ENCODE data around the genes CSMD2, GJA4, SMIM12 and ZMYM4.

- RRBS: 38% methylated on average over 2 of the region's 5 CpGs
These were observed 32.0 kb downstream of the TRIM62 start for GRCh38 chr1:33149682-33150309.

DNA sequence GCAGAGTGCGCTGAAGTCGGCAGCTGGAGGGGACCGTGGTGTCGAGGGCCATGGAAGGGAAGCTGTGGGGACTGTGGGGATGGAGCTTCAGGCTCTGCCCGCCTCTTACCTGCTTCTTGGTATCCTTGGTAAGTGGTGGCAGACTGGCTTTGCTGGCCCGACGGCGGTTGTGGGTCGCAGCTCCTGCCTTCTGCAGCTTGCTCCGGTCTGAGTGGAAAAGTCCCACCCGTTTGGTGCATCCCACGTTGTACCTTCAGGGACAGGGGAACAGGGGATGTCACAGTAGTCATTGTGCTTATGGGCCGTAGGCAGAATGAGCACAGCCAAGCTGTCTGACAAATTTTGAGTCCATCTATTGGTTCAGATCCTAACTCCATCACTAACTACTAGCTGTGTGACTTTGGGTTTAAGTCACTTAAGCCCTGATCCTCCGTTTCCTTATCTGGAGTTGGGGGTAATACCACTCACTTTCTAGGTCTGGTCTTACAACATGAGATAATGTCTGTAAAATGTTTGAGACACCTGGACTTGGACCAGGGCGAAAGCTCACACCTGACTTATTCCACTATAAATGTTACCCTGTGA is 9.2 kb upstream of the A3GALT2 start:
- RRBS: no CpG with 5 or more reads among the region's 15 CpGs

DNA sequence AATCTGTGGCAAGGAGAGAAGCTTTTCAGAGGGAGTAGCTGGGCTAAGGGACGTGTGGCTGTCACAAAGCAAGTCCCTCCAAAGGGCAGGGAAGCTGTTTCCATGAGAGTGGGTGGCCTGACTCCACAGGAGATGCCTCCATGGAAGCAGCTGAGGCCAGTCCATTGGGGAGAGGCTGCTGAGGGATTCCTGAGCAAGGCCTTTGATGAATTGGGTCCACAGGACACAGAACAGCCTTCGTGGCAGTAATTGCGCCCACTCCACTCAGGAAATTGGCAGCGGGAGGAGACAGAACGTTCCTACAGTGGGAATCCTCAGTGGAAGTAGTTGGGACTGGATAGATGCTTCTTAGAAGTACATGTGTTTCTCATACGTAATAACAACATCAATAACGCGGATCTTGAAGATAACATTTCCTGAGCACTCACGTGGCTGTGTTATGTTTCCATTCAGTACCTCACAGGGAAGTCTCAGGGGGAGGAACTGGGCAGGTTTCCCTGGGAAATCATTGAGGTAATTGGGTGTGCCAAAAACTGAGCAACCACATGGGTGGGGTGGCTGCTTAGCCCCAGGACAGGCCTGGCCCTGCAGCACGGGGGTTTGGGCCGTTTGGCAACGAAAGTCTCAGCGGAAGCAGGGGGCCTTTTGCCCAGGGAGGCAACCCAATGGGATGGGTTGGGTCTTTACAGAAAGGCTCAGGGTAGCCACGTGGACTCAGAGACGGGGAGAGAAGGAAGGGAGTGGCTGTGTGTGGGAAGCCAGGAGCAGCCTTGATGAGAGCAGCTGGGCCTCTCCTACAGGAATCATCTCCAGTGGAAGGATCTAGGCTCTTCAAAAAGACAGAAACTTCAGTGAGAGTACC is 133.8 kb downstream of the ZSCAN20 start:
- RRBS: no CpG with 5 or more reads among the region's 15 CpGs

- RRBS: 2% methylated on average over 40 of the region's 88 CpGs
These were observed at the start of gene CSMD2 for GRCh38 chr1:34164630-34165487. Gene CSMD2, minus strand, starts transcription at chr1:34165230.

DNA sequence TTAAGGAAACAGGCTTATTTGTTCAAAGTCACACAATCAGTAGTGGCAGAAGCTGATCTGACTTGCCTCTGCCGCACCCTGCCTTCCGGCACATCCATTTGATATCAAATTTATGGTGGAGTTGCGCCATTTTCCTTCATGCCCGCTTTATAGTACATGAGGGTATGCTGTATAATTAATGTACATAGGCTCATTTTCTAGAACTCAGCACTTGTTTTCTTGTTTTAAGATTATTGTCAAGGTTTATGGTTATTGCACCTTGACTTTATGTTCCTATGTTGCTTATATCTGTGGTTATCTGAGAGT is 72.4 kb upstream of the GJB5 start:
- RRBS: no CpG with 5 or more reads among the region's 4 CpGs

- RRBS: 5% methylated on average over 7 of the region's 33 CpGs
These were observed at the start of gene GJA4 for GRCh38 chr1:34792650-34793152. Gene GJA4, plus strand, starts transcription at chr1:34792999.

GRCh38 chr1:34858738-34859406 is 677 bp downstream of the SMIM12 start:
- RRBS: 7% methylated on average over 3 of the region's 19 CpGs

DNA sequence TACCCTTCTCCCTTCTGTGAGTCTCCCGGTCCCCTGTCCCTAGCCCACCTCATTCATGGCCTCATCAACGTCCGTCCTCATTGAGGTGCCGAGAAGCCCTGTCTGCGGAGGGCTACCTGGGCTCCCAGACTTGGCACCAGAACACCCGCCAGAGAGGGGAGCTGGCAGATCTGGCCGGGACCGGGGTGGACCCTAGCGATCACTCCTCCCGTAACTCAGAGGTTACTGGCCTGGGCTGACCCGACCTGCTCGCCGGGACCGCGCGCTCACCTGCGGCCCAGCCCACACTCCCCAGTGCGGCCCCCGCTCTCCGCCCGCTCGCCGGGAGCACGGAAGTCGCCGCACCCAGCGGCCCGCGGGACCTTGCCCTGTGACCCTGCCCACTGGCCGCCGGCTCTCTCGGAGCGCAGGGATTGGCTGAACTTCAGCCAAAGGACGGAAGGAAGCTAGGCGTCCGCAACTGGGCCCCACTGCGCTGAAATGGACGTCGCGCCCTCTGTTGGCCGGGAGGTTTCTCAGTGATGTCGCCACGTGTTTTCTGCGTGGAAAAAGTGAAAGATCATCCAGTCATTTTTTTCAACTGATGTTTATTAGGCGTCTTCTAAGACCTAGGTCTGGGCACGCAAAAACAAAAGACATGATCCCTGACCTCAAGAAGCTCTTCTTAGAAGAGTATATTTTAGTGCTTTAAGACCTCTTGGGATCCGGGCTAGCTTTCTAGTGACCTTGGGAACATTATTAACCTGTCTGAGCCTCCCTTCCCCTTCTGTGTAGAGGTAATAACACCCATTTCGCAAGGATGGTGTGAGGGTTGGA is at the start of gene SMIM12:
SMIM12 (minus strand) TSS at position 343 of the 816 bp plus-strand sequence.
- RRBS: 1% methylated on average over 24 of the region's 48 CpGs

GRCh38 chr1:35030504-35031132 is 1.1 kb downstream of the ZMYM6 start:
- RRBS: no CpG with 5 or more reads among the region's 8 CpGs

DNA sequence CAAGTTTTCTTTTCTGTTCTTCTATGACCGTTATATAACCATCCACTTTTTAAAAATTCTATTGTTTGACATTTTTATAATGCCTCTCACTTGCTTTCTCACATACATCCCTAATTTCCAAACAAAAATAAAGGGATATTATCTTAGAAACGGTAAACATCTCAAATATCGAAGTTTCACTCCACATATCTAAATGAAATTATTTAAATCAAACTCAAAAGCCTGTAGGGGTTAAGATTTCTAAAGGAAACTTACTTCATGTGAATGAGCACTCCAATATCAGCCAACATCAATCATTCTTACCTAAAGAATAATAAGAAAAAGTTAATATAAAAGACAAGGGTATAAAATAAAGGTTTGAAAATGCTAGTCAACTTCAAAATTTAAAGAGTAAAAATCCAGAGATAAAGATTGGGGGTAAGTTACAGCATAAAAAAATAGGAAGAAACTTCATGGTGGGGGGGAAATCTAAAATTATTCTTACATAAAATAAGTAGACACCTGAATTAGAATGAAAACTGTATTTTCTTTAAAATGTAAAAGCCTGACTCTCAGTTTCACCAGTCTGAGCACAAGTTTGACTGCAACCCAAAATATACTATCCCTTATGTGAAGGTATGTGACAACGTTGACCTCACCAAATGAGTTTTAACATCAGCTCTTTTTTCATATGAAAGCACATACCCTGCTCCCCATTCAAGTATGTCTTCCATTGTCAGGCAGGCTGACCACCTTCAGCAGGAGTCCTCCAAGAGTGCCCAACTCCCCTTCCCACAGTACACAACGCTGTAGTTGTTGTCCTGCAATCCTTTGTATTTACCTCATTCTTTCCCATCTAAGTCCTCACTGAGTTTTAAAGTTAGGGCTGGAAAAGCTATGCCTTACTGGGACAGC is 15.0 kb downstream of the SFPQ start:
- RRBS: no CpG with 5 or more reads among the region's 5 CpGs

GRCh38 chr1:35178628-35179410 is 14.1 kb downstream of the SFPQ start:
- RRBS: no CpG with 5 or more reads among the region's 4 CpGs

GRCh38 chr1:35180674-35181436 is 12.1 kb downstream of the SFPQ start:
- RRBS: no CpG with 5 or more reads among the region's 10 CpGs

DNA sequence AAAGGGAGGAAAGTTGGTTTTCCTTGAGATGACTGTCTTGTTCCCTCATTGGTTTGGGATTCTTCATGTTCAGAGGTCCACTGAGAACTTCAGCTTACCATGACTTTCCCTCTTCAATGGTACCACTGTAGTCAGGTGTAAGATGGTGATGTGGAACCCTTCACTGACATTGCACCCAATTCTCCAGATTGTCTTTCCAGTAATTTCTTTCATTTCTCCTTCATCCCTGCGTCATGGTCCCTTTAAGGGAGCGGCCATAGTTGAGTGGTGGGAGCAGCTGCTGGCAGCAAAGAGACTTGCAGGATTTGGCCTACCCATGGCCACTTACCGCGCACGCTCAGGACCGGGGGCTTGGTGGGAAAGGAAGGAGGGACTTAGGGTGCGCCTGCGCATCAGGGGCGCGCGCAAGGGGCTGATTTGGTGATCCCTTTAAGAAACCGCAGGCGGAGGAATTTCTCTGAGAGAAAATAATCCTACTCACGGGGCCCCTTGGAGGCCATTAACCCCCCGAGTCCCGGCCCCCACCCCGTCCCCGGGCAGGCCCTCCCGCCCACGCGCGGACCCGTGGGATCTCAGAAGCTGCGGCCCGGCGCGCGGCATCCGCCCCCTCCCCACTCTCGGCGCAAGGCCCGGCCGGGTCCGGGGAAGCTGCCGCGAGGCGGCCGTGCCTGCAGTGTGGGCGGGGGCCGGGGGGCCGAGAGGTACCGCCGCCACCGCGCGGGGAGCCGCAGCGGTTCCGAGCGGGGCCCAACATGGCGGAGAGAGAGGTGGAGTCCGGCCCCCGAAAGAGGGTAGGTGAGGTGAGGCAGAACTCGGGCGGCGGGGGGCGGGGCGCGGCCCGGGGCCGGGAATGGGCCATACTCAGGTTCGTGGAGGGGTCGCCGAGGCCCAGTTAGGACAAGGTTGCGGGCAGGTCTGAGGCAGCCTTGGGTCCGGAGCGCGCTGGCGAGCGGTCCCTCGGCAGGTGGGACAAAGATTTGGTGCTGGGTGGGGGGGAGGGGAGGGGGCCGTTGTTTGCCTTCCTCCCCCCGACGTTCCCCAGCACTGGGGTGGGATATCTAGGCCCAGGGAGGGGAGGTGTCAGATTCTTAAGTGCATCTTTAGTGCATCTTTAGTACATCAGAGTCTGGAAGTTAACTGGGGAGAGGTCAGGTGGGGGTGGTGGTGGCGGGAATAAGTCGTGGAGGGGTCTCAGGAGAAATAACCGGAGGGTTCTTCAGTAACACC is at the start of gene ZMYM4:
ZMYM4 (plus strand) TSS at position 415 of the 1,227 bp plus-strand sequence.
- RRBS: 1% methylated on average over 44 of the region's 77 CpGs

DNA sequence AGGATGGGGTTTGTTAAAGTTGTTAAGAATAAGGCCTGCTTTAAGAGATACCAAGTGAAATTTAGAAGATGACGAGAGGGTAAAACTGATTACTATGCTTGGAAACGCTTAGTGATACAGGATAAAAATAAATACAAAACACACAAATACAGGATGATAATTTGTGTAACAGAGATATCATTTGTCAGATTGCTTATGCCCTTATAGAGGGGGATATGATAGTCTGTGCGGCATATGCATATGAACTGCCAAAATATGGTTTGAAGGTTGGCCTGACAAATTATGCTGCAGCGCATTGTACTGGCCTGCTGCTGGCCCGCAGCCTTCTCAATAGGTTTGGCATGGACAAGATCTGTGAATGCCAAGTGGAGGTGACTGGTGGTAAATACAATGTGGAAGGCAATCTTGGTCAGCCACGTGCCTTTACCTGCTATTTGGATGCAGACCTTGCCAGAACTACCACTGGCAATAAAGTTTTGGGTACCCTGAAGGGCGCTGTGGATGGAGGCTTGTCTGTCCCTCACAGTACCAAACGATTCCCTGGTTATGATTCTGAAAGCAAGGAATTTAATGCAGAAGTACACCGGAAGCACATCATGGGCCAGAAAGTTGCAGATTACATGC is 82.3 kb downstream of the ZMYM4 start:
- RRBS: no CpG with 5 or more reads among the region's 9 CpGs

GRCh38 chr1:35370156-35370595 is 101.7 kb downstream of the ZMYM4 start:
- RRBS: no CpG with 5 or more reads among the region's 4 CpGs

GRCh38 chr1:35453372-35454033 is 103.7 kb downstream of the KIAA0319L start:
- RRBS: no CpG with 5 or more reads among the region's 2 CpGs

DNA sequence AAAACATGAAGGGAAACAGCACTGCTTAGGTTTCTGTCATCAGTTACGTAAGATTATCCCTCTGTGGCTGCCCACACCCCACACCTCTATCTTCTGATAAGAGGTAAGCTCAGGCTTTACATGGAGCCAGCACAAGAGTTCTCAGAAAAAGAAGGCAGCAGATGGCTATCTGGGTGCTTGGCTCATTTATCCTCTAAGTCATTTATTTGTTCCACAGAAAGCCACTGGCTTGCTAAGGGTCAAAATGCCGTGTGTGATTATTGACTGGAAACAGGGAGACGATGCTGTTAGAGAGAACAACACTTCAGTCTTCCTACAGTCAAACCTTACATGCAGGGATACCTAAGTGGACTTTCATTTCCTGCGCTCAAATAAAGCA is 57.4 kb downstream of the KIAA0319L start:
- RRBS: no CpG with 5 or more reads among the region's 4 CpGs

GRCh38 chr1:35506288-35506887 is 50.8 kb downstream of the KIAA0319L start:
- RRBS: no CpG with 5 or more reads among the region's 3 CpGs

GRCh38 chr1:35506888-35507681 is 50.1 kb downstream of the KIAA0319L start:
- RRBS: no CpG with 5 or more reads among the region's 3 CpGs

GRCh38 chr1:35538796-35539406 is 18.3 kb downstream of the KIAA0319L start:
- RRBS: no CpG with 5 or more reads among the region's 7 CpGs

Measured in amniotic epithelial cell (primary cell).